SJCRH30 (cell line): Measurements from ENCODE around the genes THAP8, POLR2I and ZNF875.

- RAMPAGE, long total RNA = no peak
Observed at GRCh38 chr19:35768291-35769027, 6.9 kb upstream of the ARHGAP33 start.

DNA sequence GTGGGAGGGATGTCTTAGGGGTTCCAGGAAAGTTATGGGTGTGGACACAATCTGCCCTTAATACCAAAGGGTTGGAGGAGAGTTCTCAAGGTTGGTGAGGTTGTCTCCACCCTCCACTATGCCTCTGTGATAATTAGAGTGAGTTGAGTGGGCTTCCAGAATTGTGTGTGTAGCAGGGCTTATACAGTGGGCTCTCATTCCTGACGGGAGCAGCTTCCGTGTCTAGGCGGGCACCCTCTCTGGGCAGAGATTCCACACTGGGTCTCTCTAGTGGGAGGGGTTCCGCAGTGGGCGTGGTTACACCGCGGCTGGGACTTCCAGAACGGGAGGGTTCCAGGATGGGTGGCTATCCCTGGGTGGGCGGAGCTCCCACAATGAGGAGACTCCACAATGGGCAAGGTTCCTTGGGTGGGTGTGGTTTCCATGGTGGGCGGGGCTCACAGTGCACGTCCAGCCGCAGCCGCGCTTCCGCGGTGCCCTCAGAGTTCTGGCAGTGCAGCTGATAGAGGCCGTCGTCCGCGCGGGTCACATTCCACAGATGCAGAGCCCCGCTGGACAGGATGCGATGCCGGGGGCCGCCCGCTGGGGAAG lies 8.5 kb downstream of the NPHS1 start:
- RAMPAGE, long total RNA = no peak

DNA sequence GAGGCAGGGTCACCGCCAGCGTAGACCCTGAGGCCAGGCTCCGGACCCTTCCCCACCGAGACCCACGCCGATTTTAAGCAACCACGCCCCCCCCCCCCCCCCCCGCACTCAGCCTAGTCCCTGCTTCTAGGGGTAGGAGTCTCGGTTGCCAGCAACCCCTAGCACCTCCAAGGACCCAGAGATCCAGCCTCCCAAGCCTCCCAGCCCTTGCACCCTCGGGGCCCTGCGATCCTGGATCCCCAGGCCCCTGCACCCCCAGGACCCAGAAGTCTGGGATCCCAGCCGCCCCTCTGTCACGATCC lies 2.4 kb upstream of the HCST start:
- RAMPAGE, long total RNA = no peak

DNA sequence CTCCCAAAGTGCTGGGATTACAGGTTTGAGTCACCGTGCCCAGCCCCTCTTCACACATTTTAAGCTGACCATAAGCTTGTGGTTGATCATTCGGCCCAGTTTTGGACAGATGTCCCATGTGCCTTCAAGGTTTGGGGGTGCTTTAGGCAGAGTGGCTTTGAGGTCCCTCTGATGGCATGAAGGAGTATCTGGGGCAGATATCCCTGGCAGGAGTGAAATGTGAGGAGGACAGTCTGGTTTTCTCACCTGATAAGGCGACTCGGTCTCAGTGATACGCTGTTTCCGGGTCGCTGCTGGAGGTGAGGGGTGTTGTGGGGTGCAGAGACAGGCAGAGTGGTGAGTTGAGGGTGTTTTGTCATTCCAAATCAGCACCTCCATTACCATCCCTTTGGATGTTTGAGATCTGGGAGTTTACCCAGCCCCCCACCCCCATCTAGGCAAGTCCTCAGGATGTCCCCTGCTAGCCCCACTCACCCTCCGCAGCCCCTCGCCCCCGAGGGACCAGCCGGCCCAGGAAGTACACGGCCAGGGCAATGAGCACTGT lies 1.1 kb downstream of the TYROBP start:
- RAMPAGE, long total RNA = no peak

GRCh38 chr19:35931135-35932283 lies 4.7 kb upstream of the LRFN3 start:
- RAMPAGE, long total RNA = no peak

- RAMPAGE, long total RNA = no peak
Observed at GRCh38 chr19:36031731-36032087, 964 bp downstream of the CLIP3 start.

GRCh38 chr19:36053774-36054834 lies at the start of gene THAP8:
THAP8 (minus strand) TSS chr19:36054285.
- RAMPAGE, long total RNA = no peak

- RAMPAGE, long total RNA = start-site peak on the minus strand at chr19:36114856-36114930, 763 and 247 reads in 2 replicates
Observed at GRCh38 chr19:36114678-36115093, at the start of gene POLR2I. POLR2I (minus strand) TSS chr19:36114875.

DNA sequence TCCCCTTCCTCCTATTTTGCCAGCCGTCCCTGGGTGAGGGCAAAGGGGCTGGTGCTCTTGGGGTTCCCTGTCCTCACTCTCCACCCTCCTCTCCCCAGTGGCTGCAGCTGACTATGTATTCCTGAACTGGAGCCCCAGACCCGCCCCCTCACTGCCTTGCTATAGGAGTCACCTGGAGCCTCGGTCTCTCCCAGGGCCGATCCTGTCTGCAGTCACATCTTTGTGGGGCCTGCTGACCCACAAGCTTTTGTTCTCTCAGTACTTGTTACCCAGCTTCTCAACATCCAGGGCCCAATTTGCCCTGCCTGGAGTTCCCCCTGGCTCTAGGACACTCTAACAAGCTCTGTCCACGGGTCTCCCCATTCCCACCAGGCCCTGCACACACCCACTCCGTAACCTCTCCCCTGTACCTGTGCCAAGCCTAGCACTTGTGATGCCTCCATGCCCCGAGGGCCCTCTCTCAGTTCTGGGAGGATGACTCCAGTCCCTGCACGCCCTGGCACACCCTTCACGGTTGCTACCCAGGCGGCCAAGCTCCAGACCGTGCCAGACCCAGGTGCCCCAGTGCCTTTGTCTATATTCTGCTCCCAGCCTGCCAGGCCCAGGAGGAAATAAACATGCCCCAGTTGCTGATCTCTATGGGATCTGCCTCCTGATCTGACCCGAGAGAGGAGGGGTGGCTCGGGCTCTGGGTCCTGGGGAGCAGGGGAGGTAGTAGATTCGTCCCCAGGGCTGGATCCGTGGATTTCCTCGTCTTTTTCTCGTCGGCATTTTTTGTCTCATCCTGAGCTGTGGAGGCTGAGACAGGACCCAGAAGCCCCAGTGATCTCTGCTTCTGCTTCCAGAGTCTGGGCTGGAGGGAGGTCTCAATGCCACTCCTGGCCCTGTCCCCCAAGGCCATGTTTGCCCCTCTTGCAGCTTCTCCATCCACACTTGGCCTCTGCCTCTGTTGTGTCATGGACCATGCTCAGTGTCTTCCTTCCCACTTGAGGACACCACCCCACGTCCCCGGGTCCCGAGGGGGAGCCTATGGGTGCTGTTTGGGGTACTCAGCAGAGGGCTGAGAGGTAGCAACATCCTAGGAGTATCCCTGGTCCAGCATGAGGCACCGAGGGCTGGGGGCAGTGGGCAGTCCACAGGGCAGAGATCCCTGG lies 2.2 kb downstream of the COX7A1 start:
- RAMPAGE, long total RNA = no peak

DNA sequence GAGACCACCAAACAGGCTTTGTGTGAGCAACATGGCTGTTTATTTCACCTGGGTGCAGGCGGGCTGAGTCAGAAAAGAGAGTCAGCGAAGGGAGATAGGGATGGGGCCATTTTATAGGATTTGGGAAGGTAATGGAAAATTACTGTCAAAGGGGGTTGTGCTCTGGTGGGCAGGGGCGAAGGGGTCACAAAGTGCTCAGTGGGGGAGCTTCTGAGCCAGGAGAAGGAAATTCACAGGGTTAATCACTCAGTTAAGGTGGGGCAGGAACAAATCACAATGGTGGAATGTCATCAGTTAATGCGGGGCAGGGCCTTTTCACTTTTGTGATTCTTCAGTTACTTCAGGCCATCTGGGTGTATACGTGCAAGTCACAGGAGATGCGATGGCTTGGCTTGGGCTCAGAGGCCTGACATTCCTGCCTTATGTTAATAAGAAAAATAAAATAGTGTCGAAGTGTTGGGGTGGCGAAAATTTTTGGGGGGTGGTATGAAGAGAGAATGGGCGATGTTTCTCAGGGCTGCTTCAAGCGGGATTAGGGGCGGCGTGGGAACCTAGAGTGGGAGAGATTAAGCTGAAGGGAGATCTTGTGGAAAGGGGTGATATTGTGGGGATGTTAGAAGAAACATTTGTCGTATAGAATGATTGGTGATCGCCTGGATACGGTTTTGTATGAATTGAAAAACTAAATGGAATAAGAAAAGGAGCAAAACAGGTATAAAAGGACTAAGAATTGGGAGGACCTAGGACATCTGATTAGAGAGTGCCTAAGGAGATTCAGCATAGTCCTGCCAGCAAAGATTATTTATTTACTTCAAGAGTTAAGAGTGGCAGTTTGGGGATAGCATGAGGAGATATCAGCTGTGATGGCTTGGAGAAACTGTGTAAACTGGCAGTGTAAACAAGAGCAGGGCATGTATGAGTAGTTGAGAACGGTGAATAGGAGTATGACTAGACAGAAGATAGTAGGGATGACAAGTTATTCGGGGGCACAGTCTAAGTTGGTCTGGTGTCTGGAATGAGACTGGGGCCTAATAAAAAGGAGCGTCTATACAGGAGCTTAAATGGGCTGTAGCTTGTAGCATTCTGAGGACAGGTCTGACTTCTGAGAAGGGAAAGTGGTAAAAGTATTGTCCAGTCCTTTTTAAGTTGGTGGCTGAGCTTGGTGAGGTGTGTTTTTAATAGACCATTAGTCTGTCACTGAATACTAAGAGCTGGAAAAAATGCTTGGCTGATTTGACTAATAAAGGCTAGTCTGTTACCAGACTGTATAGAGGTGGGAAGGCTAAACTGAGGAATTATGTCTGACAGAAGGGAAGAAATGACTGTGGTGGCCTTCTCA lies 3.7 kb upstream of the COX7A1 start:
- RAMPAGE, long total RNA = no peak

GRCh38 chr19:36215924-36216597 lies 1.2 kb downstream of the ZNF146 start:
- RAMPAGE, long total RNA = no peak

GRCh38 chr19:36256785-36257232 lies 41.9 kb downstream of the ZNF146 start:
- RAMPAGE, long total RNA = no peak

GRCh38 chr19:36266401-36266991 lies 51.6 kb downstream of the ZNF146 start:
- RAMPAGE, long total RNA = no peak

GRCh38 chr19:36337212-36337623 lies 41.8 kb downstream of the ZFP14 start:
- RAMPAGE, long total RNA = no peak

- RAMPAGE, long total RNA = no peak
Observed at GRCh38 chr19:36605413-36606140, 464 bp downstream of the ZNF382 start.

- RAMPAGE, long total RNA = no peak
Observed at GRCh38 chr19:37251148-37252235, 33.5 kb downstream of the ZNF383 start.

- RAMPAGE, long total RNA = no peak
Observed at GRCh38 chr19:37334110-37335299, at the start of gene ZNF875. ZNF875 (plus strand) TSS chr19:37334649.

GRCh38 chr19:37655961-37656533 lies 782 bp upstream of the ZFP30 start:
- RAMPAGE, long total RNA = no peak

DNA sequence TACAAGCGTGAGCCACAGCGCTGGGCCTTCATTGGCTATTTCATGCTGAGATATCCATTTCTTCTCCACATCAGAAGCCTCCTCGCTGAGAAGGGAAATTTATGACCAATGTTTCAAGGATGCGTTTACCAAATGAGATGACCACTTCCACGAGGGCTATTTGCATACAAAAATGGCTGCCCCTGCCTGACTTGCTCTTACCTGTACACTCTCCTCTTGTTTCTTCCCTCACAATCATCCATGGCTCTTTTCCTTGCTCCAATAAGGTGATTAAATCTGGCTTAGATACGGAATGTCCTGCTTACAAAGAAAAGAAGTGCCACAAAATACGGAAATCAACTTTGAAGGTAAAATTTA lies 11.9 kb downstream of the ZNF607 start:
- RAMPAGE, long total RNA = no peak

DNA sequence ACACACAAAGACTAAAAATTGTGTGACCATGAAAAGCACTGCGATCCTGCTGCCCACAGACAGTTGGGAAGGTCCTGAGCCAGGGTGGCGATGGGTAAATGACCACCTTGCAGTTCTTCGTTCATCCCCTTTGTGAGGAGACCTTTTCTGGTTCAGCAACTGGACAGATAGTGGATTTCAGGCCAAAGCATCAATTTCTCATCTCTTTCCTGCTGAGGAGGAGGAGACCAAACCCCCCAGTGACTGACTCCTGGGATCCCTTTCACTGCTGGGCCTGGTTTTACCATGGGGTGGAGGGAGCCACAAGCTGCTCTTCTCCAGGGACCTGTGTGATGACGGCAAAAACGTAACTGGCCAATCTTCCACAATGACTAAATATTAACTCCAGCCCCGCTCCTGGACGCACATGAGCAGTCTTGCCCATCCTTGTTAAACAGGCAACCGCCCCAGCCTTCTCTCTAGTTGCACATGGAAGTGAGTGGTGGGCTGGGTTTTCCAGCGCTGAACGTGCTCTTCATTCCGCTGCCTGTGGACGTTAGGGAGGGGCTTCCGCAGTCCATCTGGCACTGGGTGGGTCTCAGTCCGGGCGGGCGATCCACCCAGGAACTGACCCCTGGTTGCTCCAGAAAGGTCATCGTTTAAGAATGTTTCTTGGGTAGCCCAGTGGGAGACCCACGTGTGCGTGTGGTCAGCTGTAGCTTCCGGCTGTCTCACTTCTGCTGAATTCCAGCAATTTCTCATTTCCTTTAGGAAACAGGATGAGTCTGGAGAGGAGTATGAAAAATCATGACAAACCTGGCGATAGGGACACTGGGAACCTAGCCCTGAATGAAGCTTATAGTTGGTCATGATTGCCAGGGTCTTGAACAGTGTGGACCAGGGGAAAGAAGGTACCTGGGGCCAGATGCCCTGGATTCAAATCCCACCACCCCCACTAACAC lies 92.3 kb downstream of the SIPA1L3 start:
- RAMPAGE, long total RNA = no peak